Umbilical cord (tissue), 2 donors: ENCODE data around the genes KLRG2 and HIPK2.

GRCh38 chr7:137983591-137984182, 18.2 kb downstream of the CREB3L2 start:
- RAMPAGE, long total RNA: no peak

GRCh38 chr7:138002221-138002791, 420 bp upstream of the CREB3L2 start:
- RAMPAGE, long total RNA: no peak

DNA sequence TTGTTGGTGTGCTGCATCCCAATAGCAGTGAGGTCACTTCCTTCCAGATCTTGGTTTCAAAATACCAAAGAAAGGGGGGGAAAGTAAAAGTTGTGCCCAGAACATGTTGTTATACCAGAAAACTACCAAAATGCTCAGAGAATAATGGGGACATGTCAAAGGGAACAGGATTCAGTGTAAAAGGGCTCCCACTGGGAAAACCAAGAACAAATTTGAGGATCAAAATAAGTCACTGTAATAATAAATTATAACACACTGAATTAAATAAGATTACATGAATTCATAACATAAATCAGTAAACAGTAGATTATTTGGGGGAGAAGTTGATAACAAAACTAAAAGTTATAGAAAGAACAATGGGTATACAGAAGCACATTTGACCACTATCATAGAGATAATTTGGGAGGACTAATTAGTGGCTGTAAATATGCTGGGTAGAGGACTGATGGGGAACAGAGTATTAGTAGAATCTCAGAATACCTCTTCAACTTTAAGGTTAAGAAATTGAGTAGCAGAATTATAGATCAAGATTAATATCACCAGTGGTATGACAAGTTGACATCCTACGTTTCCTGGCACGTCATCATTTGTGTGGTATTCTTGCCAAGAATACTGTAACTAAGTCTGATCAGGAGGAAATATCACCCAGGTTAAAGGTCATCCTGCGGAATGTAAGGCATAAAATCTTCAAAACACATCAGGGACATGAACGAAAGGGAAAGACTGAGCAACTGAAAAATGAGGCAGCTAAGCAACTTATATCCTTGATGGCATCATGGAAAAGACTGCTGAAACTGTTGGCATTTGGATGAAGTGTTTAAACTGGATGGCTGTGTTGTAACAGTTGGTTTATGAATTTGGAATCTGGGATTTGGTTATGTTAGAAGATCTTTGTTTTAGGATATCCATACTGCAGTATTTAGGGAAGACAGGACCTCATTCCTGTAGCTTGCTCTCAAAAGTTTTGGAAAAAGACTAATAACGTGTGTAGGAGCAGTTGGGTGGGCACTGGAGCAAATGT, 85.9 kb downstream of the TRIM24 start:
- RAMPAGE, long total RNA: no peak

GRCh38 chr7:138664646-138665013, 36.5 kb downstream of the SVOPL start:
- RAMPAGE, long total RNA: no peak

GRCh38 chr7:138727203-138727731, 26.1 kb upstream of the SVOPL start:
- RAMPAGE, long total RNA: no peak

GRCh38 chr7:139107887-139108477, 1.5 kb downstream of the ZC3HAV1 start:
- RAMPAGE, long total RNA: no peak

GRCh38 chr7:139118675-139119572, 9.4 kb upstream of the ZC3HAV1 start:
- RAMPAGE, long total RNA: no peak

- RAMPAGE, long total RNA: no peak
Measured at GRCh38 chr7:139365216-139366150, 5.8 kb downstream of the LUC7L2 start.

DNA sequence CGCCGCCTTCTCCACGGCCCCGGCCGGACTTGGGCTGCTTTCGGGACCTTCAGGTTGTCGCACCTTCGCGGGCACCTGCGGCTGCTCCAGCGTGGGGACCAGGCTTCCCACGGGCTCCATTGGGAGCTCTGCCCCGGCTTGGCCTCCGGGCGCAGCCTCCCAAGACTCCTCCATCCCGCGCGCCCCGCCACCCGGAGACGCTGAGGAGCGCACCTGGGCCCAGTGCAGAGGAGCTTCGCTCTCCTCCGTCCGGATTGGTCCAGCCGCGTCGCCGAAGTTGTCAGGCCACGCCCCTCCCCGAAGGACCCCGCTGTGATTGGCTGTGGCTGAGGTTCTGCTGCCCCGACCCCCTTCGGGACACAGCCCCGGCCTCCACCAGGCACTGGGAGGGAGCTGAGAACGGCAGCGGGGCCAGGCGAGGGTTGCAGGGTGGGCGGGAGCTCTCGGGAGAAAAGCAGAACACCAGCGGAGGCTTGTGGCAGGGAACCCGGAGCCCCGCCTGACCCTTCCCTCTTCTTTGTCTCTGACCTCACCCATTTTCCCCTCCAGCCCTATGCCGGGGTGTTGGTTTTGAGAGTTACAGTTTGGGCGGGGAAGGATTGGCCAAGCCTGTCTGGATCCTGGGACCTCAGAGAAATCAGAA, at the start of gene KLRG2:
KLRG2 (minus strand) TSS at position 205 of the 643 bp plus-strand sequence.
- RAMPAGE, long total RNA: no peak

DNA sequence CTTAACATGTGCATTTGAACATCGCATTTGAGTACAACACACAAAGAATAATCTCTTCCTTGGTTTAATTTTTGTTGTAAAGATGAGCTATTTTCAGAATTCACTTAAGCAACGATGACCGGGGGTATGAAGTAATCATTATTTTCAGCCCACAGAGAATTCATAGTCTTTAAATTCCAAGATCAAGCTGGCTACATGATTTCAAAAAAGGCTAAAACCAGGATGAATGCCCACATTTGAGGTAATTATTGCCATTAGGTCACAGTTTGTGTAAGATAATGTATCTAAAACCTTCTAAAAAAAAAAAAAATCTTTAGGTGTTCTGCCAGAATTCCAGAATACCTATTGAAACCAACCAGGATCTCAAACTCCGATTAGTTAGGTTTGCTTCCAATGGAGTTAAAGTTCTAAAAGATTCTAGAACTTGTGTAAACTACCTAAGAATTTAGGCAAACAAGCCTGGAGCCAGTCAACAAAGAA, 41.5 kb downstream of the CLEC2L start:
- RAMPAGE, long total RNA: no peak

DNA sequence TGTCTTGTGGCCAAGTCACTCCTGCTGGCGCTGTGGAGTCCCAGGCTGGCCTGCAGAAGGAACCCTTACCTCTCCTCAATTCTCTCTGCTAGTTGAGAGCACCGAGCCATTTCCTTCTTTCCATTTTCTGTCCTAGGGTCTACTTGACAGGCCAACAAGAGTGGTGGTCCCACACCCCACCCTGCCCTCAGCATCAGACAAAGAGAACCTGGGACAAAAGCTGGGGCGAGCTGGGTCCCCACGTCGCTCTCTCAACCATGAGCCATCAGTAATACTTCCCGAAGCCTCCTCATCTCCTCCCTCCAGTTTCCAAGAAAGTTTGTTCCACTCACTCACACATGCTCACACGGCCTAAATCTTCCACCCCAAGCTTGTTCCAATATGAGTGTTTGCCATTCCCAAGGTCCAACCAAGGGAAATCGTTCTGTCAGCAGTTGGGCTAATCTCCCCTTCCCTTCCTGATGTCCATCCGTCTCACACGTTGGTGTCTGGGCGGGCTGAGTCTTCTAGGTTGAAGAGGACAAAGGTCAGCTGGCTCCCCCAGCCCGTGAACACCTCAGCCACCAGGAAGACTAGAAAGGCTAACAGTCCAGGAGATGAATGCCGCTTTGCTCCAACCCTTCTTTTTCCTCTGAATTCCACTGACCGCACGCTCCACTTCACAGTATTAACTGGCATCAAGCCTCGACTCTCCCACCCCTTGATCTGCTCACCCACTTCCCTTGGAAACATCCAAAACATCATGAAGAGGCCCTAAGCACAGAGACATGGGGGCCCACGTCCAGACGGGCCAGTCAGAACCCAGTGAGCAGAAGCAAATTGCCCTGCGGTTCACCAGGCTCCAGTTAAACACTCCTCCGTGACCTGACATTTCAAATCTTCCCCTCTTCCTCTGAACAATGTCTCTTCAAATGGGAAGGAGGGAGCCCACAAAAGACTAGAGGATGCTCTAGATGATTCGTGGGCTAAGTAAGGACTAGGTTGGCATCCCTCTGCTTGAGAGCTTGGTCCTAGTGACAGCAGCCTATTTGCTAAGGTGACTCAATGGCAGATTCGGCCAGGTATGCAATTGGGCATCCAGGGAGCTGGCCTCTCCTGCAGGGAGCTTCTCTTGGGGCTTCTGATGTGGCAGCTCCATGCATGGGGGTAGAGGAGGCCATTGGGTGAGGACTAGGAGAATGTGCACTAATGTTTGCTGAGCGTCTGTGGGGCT, 44.6 kb downstream of the CLEC2L start:
- RAMPAGE, long total RNA: no peak

DNA sequence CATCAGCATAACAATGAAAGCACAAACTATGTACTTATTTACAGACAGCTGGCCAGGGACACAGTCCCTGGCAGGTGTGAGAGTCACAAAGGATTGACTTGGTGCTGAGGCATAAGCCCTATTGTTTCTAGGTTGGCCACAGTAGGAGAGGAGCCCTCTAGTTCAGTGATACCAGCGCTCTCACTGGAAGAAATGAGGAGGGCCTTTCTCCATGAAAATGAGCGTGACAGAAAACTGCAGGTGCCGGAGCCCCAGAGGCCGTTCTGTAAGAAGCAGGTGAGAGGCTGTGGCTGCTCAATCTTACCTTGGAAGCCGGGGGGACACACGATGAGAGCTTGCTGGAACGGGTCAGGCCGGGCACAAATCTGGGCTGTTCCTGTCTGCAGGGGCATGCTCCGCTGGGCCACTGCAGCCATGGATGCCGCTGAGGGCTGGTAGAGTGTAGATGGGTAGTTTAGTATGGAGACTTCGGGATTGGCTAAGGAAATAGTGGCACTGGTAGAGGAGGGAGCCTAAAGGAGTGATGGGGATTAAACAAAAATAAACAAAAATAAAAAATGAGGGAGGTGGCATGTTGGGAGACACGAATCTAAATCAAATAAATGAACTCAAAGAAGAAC, 90.6 kb downstream of the CLEC2L start:
- RAMPAGE, long total RNA: no peak

GRCh38 chr7:139646921-139647552, 123.6 kb downstream of the CLEC2L start:
- RAMPAGE, long total RNA: no peak

DNA sequence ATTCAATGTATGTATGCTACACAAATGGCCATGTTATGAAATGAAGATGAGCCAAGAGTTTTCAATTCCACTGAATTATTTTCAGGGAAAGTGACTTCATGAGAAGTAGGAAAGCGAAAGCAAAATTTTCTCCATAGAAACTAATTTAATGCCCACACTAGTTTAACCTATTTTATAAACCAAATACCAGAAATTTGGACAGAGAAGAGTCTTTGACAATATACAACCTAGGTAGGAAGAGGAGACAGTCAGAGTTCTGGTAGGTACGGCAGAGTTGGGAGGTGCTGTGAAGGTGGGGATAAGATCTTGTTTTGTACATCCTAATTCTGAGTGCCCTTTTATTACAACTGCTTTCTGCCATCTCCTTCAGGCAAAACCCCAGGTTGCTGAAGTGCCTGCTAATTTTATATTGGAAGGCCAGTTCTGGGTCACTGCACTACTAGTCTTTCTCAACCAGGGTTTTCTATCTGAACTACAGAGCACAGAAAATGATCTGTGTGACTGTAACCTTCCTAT, 119.3 kb downstream of the HIPK2 start:
- RAMPAGE, long total RNA: no peak

DNA sequence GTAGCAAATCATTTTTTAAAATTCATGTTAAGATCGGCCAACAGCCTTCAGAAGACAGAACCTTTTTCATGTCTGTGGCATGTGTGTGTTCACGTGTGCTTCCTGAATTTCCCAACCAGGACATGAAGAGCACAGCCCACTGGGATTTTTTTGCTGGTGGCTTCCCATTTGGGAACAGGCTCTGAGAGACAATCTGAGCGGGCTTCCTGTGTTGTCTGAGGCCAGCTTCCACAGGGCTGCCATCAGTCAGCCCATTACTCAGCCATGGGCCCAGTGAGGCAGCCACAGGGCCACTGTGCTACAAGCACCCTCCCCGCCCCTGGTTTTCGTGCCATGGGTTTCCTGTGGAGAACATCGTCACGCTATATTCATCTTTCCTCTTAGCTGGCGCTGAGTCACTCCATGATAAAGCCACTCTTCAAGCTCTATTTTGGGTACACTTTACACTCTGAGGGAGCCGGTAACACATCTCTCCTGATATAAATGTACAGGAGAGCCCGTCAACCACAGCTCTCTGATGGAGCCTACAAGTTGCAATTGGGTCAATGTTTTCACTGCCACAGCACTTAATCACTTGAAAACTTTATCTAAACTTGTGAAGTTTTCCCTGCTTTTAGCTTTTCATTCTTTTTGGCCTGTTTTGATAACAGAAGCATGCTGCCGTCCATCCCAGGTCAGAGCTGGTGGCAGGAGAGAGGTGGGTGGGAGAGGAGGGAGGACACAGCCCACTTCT, 97.0 kb downstream of the HIPK2 start:
- RAMPAGE, long total RNA: no peak

DNA sequence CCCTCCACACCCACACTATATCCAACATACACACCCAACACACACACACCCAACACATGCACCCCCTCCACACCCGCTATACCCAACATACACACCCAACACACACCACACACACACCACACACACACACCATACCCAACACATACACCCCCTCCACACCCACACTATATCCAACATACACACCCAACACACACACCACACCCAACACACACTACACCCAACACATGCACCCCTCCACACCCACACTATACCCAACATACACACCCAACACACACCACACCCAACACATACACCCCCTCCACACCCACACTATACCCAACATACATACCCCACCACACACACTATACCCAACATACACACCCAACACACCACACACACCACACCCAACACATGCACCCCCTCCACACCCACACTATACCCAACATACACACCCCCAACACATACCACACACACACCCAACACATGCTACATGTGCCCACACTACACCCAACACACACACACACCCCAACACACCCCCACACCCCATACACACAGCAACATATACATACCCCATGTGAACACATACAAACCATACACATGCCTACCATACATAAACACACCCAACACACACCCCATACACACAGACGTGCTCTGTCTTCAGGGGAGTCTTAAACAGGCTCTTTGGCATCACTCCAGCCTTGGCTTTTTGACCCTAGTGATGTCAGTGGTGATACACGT, 73.6 kb downstream of the HIPK2 start:
- RAMPAGE, long total RNA: no peak

- RAMPAGE, long total RNA: no peak
Measured at GRCh38 chr7:139732168-139732641, 45.6 kb downstream of the HIPK2 start.

GRCh38 chr7:139777579-139778425, at the start of gene HIPK2:
Gene HIPK2 (minus strand): TSS chr7:139777998.
- RAMPAGE, long total RNA: no peak

DNA sequence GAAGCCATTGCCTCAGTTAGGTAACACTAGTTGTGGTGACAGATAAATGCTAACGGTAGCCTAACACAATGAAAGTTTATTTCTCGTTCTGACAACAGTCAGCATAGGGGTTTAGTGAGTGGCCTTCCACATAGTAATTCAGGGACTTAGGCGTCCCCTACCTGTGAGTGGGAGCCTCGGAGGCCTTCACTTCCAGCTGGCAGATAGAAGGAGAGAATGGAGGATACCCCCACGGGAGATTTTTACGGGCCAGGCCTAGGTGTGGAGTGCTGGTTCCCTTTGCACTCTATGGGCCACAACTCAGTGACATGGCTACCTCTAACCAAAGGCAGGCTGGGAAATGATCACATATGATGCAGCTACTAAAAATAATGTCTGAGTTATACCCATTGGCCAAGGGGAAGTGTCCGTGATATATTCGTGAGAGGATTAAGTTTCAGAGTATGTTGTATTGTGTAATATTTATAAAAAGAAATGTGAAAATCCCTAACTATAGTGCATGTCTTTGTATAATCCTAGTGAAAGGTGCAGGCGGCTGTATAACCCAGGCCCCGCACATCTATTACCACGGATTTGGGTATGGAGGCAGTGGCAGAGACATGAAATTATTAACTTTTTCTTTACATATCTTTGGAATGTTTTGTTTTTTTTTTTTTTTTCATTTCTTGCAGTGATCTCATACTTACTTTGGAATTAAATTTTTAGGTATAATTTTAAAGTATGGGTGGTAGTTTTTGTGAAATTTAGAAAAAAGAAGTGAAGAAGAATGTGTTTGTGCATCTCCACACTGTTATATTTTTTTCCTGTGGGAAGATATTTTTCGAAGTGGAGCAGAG, 13.6 kb upstream of the HIPK2 start:
- RAMPAGE, long total RNA: no peak

GRCh38 chr7:140013795-140014242, 48.9 kb downstream of the PARP12 start:
- RAMPAGE, long total RNA: no peak